A375 (cell line): ENCODE measurements around a stretch of chr17.

DNA sequence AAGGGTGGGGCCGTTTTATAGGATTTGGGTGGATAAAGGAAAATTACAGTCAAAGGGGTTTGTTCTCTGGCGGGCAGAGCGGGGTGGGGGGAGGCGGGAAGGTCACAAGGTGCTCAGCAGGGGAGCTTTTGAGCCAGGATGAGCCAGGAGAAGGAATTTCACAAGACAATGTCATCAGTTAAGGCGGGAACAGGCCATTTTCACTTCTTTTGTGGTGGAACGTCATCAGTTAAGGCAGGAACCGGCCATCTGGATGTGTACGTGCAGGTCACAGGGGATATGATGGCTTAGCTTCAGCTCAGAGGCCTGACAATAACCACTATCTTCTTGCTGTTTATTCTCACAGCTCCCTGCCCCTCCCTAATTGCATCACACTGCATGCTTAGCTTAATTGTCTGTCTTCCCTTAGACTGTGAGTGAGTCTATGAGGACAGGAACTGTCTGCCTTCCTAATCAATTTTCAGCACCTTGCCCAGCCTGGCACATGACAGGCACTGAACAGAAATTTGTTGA is 25.6 kb upstream of the ST6GALNAC2 start:
- RAMPAGE, long total RNA, result no peak

DNA sequence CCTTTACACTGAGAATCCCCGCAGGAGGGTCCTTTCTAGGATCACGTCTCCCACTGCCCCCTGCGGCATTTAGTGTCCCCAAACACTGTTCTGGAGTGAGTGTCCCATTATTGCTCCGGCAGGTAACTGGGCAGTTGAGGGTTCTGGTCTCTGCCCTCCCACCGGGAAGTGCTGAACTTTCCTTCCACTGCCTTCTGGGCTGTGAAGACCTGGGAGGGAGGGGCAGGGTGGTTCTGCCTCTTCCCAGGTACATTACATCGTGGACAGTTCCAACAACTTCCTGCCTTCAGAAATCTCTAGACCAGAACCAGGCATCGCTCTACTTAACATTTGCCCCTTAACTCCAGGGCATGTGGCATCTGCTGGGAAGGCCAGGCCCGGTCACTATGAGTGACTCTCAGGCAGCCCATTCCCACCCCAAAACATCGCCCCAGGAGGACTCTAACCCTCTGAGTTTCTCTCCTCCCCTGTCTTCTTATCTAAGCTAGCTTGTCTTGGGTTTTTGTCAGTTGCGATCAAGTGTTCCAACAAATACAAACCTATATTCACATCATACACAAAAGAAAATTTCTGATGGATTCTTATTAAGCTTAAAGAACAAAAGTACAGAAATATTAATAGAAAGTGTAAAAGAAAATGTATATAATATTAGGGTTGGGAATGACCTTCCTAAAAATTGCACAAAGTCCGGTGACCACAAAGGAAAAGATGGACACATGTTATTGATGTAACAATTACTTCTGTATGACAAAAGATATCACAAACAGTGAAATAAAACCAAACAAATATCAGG is 3.3 kb downstream of the ST6GALNAC1 start:
- RAMPAGE, long total RNA, result no peak

GRCh38 chr17:76670520-76671862 is 27.4 kb upstream of the ST6GALNAC1 start:
- RAMPAGE, long total RNA, result no peak

DNA sequence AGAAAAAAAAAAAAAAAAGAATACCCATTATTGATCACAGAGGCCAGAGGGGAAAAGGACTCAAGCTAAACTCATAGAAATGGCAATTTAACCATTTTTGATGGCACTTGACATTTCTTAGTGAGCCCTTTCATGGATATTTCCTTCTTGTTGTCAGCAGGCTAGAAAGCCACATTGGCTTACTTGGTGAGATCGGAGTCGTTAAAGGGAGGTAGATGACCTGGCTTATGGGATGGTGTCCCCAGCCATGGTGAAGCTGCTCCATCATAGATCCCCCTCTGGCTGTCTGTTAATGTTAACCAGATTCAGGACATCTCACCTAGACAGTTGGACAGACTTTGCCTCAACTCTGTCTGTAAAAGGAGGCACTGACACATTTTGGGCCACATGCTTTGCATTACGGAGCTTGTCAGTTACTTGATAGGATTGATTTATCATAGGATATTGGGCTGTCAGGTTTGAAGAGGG is 19.0 kb downstream of the MFSD11 start:
- RAMPAGE, long total RNA, result no peak

GRCh38 chr17:76843588-76844174 is 24.5 kb upstream of the MGAT5B start:
- RAMPAGE, long total RNA, result no peak

- RAMPAGE, long total RNA, result no peak
These were observed 9.9 kb upstream of the SEC14L1 start for GRCh38 chr17:77130802-77131353.

DNA sequence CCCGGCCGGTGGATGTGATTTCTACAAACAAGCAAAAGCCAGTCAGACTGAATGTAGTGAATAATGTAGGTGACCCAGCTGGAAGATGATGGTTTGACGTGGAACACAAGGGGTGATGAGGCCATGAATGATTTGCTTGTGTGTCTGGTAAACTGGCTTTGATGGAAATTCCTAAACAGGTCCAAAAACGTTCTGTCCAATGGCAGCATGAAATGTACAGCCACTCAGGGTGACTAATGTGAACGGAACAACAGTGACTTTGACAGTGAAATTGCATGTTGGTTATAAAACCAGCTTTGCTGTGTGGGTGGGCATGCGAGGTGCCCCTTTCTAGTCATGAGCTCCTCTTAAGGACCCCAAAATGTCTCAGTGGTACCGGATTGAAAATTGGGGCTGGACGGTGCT is 976 bp upstream of the SEC14L1 start:
- RAMPAGE, long total RNA, result no peak

- RAMPAGE, long total RNA, result no peak
These were observed 70.2 kb downstream of the SEC14L1 start for GRCh38 chr17:77210798-77211452.

GRCh38 chr17:77228176-77228934 is 52.9 kb upstream of the SEPTIN9 start:
- RAMPAGE, long total RNA, result no peak

DNA sequence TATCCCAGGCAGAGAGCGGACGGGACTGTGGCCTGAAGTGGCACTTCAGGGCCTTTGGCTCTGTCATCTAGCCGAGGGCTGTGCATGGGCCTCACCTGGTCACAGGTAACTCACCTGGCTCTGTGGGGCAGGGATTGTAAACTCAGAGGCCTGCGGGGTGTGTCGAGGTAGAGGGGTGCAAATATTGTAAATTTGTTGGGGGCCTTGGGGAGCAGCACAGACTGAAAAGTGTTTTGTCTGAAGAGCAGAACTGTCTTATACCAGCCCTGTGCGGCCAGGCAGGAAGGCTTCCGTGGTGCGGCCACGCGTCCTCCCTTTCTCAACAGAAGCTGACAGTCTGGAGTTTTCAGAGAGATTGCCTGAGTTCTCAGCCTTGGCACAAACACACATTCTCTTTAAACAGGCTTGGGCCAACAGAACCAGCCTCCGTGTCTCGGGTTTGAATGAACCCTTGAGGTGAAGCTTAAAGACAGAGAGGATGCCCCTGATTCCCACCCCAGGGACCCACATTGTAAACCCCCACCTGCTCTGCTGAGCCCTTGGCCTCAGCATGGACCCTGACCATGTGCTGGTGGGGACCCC is 37.5 kb downstream of the SEPTIN9 start:
- RAMPAGE, long total RNA, result no peak

GRCh38 chr17:77324264-77324520 is 42.9 kb downstream of the SEPTIN9 start:
- RAMPAGE, long total RNA, result no peak

- RAMPAGE, long total RNA, result no peak
These were observed 68.9 kb downstream of the SEPTIN9 start for GRCh38 chr17:77350154-77350692.

DNA sequence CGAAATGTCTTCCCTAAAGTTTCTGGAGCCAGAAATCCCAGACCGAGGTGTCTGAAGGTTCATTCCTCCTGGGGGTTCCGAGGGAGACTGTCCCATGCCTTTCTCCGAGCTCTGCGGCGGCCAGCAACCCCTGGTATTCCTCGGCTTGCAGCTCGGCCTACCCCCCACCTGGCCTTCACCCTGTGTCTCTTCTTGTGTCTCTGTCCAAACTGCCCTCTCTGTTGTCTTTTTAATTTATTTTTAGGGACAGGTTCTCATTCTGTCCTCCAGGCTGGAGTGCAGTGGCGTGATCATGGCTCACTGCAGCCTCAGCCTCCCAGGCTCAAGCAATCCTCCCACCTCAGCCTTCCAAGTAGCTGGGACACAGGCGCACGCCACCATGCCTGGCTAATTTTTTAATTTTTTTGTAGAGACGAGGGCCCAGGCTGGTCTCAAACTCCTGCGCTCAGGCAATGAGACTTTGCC is 71.2 kb downstream of the SEPTIN9 start:
- RAMPAGE, long total RNA, result no peak

GRCh38 chr17:77370786-77371226 is 89.5 kb downstream of the SEPTIN9 start:
- RAMPAGE, long total RNA, result no peak

- RAMPAGE, long total RNA, result no peak
These were observed 91.7 kb downstream of the SEPTIN9 start for GRCh38 chr17:77372731-77373718.

DNA sequence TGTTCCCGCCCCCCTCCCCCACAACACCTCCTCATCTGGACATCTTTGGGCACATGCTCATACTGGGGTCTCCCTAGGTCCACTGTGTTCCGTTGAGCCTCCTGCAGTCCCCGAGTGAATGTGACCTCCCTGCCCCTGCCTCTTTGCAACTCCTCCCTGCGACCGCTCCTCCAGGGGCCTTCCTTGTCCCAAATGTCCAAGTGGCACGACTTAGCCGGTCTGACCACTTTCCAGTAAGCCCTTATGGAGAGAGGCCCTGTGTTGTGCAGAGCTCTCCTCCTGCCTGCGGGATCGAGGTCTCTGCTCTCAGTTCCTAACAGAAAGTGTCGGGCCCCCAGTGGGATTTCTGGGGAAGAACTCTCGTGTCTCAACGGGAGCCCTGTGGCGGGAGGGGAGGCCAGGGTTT is 93.7 kb downstream of the SEPTIN9 start:
- RAMPAGE, long total RNA, result no peak

GRCh38 chr17:77375439-77376722 is 94.6 kb downstream of the SEPTIN9 start:
- RAMPAGE, long total RNA, result no peak

- RAMPAGE, long total RNA, result no peak
These were observed 128.5 kb downstream of the SEPTIN9 start for GRCh38 chr17:77409757-77410292.

DNA sequence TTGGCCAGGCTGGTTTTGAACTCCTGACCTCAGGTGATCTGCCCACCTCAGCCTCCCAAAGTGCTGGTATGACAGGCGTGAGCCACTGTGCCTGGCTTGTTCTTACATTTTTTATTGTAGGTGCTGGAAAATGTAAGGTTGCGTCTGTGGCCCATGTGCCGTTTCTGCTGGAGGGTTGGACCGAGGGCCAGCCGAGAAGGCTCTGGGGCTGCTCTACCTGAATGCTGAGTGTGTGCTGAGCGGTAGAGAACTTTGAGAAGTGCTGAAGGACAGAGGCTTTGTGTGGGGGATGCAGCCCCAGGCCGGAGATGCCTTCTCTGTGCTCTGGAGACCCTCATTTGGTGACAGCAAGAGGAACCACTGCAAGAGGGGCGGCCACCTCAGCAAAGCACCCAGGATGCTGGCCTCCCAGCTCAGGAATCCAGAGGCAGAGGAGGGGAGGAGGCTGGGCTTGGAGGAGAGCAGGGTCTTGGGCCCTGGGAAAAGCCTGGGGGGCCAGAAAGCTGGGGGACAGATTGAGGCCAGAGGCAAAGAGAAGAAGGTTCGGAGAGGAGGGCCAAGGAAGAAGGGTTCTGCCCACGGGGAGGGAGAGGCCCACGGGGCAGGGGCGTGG is 167.8 kb downstream of the SEPTIN9 start:
- RAMPAGE, long total RNA, result no peak

DNA sequence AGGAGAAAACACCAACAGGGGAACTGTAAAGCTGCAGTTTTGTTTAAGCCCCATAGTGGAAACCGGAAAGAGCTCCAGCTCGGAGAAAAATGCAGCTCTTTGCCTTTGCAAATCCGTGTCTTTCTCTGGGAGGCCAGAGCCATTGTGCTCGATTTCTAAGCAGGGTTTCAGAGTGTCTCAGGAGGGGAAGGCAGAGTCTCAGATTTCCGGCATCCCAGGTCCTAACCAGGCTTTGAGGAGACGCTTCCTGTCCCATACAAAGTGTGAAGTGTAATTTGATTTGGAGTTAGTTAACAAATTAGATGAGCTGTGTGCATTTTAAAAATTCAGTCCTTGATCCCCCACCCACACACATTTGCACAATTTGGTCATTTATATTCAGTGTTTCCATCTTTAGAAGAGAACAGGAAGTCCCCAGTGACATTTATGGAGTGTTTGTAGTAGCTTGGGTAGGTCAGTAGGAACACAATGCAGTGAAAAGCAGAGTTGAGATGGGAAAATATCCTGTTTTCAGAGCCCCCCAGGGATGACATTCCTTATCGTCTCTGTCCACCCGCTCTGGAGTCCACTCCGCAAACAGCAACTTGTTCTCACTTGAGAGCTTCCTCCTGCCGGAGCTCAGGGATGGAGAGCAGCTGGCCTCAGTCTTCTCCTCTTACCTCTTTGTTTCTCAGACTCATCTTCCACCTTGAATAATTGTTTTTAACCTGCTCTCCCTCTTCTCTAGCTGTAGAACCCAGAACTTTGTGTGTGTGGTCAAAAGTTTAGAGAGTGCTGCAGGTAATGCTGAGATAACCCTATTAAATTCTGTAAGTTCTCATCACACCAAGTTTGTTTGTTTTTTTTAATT is 191.5 kb downstream of the SEPTIN9 start:
- RAMPAGE, long total RNA, result no peak